ENCODE results near the genes SLC28A3, GOLM1 and DAPK1.

DNA sequence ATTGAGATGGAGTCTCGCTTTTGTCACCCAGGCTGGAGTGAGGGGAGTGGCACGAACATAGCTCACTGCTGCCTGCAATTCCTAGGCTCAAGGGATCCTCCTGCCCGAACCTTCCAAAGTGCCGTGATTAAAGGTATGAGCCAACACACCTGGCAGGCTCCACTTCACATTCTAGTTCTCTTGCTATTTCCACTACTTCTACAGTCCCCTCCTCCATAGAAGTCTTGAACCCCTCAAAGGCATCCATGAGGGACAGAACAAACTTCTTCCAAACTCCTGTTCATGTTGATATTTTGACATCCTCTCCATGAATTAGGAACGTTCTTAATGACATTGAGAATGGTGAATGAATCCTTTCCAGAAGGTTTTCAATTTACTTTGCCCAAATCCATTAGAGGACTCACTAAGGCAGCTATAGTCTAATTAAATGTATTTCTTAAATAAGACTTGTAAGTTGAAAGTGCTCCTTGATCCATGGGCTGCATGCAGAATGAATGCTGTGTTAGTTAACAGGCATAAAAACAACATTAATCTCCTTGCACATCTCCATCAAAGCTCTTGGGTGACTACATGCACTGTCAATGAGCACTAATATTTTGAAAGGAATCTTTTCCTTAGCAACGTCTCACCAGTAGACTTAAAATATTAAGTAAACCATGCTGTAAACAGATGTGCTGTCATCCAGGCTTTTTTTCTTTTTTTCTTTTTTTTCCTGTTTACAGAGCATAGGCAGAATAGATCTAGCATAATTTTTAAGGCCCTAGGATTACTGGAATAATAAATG is 36.6 kb downstream of the UBQLN1 start:
- PRO-cap: no peak
- RAMPAGE, long total RNA, 4 experiments: no peak in any of the 4 experiments

DNA sequence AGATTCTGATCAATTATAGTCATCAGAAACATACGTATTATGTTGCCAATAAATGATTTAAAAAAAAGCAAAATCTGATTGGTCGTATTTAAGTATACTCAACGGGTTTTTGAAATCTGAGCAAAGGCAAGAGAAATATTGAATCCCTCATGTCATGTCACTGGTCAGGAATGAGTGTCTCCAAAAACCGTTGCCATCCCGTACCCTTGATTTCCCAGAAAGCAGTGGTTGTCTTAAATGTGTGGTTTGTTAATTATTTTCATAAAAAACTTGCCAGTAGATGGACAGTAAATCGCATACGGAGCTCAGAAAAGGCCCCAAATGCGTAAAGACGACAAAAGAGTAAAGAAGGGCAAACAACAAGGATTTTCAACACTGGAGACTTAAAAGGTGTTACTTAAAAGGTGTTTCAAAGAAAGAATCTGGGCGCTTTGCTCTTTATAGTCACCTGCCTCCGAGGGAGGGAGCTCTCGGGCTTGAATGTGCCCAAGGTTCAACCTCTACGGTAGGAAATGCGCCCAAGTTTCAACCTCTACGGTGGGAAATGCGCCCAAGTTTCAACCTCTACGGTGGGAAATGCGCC is 816 bp downstream of the KIF27 start:
- PRO-cap: no peak
- RAMPAGE, long total RNA, 4 experiments: no peak in any of the 4 experiments

DNA sequence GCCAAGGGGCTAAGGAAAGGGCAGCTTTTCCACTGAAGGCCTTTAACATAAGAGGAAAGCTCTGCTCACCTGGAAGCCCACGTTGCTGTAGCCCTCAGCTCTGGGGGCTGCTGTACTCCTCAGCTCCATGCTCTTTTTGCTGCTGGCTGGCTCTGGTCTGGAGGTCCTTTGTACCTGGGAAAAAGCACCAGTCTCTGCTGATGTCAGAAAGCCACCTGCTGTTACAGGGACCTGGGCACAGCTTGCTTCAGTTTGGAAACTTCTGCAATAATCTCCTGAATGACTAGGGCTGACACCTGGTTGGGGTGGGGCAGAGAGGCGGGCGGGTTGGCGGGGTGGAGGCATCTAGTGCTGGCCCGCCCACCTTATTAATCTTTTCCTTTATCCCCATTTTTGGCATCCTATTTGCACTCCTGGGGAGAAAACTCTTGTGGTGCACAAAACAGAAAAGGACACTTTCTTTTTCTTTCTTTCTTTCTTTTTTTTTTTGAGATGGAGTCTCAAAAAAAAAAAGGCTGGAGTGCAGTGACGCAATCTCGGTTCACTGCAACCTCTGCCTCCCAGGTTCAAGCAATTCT is at the start of gene SLC28A3:
Gene SLC28A3 (minus strand): TSS at position 254 of the 578 bp plus-strand sequence.
- PRO-cap: no peak
- RAMPAGE, long total RNA, 4 experiments: start-site peak on the minus strand in 3 of 4 experiments, centred at positions 144 to 261 of the sequence, 28 to 151 reads per replicate

DNA sequence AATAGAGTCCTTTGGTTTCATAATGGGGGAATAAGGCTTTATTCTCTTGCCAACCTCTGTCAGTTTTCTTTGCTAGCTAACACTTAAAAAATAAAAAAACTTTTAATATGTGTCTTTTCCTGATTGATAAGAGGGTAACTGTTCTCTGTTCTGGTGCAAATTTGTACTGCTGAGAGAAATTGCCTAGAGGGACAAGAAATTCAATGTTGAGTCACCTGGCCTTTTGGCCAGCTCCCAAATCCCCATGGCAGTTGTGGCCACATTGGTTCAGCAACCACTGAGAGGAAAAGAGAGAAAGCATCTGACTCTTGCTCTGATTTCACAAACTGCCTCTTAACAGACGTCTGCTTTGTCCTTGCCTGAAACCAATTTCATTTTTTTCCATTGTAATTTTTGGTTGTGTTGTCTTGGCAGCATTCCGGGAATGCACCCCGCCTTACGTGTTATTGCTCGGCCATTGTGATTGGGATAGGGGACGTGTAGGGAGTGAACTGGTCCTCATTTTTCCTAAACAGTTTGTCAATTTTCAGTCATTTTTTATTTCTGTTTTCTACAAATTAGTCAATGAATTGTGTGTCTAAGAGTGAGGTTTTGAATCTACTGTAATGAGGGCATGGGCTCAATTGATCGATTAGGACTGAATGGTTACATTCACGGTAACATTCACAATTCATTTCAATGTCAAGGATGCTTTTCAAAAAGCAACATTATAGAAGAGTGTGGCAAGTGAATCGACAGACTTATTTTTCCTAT is 42.5 kb downstream of the NTRK2 start:
- PRO-cap: no peak
- RAMPAGE, long total RNA, 4 experiments: no peak in any of the 4 experiments

DNA sequence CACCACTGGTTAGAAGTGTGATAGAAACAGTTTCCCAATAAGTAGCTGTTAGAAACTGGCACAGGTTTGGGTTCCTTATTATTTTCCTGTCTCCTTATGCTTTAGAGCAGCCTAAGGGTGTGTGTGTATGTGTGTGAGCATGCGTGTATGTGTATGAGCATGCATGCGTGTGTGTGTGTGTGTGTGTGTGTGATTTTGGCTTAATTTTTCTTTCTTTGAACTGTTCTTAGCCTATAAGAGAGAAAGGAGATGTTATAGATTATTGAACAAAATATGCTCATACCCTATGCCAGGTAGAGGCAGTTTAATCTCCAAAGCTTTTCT is 160.8 kb downstream of the NTRK2 start:
- PRO-cap: no peak
- RAMPAGE, long total RNA, 4 experiments: no peak in any of the 4 experiments

GRCh38 chr9:85528540-85528941 is 213.2 kb downstream of the AGTPBP1 start:
- PRO-cap: no peak
- RAMPAGE, long total RNA, 4 experiments: no peak in any of the 4 experiments

DNA sequence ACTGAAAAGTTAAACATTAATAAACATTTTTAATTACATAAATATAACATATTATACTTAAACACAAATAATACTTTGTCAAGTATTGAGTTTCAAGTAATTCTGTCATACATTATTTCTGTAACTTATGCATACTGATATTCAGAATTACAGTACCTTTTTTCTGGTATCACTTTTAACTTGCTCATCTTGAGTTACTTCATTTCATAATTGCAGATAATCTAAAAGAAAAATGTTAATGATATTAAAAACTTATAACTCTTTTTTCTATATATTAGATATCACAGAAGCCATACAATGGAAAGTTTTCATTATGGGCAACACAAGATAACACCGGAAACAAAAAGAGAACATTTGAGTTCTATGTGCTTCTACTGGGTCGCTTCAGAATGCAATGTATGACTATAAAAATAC is 29.4 kb downstream of the AGTPBP1 start:
- PRO-cap: no peak
- RAMPAGE, long total RNA, 4 experiments: no peak in any of the 4 experiments

DNA sequence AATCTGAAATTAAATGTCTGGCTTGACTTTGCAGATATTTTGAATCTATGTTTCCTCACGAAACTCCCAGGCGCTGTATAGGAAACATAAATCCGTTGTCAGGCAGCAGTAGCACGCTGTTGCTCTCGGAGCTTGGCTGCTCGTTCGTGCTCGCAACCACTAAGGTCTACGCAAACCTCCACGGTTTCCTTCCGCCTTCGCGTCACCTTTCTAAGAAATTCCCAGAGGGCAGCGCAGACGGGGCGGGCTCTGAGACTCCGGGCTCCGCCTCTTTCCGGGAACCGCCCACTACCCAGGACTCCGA is 321 bp upstream of the NAA35 start:
- PRO-cap: no peak
- RAMPAGE, long total RNA, 4 experiments: no peak in any of the 4 experiments

GRCh38 chr9:86023949-86024645 is 75.3 kb downstream of the GOLM1 start:
- PRO-cap: no peak
- RAMPAGE, long total RNA, 4 experiments: no peak in any of the 4 experiments

DNA sequence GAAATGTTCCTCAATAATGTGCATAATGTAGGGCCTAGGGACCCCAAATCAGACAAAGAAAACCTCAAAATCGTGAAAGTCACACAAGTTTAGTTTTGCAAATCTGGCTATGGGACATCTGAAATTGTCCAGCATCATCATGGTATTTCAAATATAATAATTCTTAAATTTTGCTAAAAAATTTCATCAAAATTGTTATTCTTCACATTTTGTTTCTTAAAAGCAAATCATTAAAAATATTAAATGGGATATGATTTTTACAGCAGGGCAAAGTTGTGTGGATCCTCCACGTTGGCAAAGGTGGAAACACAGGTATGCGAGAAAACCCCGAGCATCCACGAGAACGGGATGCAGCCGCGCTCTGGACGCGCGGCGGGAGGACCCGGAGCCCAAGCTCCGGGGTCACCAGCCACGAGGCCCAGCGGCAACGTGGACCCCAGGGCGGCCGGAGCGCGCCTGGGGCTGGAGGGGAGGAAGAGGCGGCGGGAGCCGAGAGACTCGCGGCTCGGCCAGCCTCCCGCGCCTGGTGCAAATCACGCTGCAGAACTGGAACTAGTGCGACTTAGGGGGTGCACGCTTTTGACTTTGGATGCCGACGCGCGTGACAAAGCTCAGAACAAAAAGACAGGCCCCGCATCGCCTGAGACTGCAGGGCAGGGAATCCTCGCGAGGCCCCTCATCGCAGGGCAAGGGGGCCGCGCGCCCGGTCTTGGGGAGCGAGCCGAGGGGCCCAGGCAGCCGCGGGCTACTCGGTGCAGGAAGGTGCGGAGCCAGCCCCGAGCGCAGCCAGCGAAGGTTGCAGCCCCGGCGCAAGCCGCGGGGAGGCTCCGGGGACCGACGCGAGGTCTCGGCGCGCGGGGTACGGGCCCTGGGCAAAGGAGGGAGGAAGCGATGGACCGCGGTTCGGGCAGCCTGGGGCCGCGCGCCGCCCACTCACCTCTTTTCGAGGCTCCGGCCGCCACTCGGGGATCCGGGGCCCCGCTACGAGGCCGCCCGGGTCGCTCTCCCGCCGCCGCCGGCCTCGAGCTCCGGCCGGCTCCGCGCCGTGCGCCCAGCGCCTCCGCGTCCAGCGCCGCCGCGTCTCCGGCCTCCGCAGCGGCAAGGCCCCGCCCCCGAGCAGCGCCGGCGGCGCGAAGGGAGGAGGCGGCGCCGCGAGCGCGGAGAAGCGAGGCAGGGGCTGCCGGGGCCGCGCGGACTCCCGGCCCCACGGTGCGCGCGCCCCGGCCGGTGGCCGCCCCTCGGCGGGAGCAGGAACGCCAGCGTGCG is at the start of gene GOLM1:
Gene GOLM1 (minus strand): TSS at position 1,085 of the 1,266 bp plus-strand sequence.
- PRO-cap: no peak
- RAMPAGE, long total RNA, 4 experiments: start-site peak on the minus strand in 1 of 4 experiments, centred at position 1,043 of the sequence, 22 reads per replicate

- PRO-cap: unidirectional peak, plus-strand start at chr9:87030290
- RAMPAGE, long total RNA, 4 experiments: no peak in any of the 4 experiments
These were observed 82.8 kb upstream of the GAS1 start for GRCh38 chr9:87030019-87030557.

- PRO-cap: no peak
- RAMPAGE, long total RNA, 4 experiments: no peak in any of the 4 experiments
These were observed 93.3 kb upstream of the DAPK1 start for GRCh38 chr9:87404469-87404721.

DNA sequence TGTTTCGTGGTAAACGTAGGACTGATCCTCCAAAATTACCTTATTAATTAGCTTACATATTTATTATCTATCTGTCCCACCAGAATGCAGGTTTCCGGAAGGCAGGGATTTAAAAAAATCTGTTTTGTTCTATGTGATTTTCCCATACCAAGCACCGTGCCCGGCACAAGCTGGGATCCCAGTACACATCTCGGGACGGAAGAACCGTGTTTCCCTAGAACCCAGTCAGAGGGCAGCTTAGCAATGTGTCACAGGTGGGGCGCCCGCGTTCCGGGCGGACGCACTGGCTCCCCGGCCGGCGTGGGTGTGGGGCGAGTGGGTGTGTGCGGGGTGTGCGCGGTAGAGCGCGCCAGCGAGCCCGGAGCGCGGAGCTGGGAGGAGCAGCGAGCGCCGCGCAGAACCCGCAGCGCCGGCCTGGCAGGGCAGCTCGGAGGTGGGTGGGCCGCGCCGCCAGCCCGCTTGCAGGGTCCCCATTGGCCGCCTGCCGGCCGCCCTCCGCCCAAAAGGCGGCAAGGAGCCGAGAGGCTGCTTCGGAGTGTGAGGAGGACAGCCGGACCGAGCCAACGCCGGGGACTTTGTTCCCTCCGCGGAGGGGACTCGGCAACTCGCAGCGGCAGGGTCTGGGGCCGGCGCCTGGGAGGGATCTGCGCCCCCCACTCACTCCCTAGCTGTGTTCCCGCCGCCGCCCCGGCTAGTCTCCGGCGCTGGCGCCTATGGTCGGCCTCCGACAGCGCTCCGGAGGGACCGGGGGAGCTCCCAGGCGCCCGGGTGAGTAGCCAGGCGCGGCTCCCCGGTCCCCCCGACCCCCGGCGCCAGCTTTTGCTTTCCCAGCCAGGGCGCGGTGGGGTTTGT is at the start of gene DAPK1:
Gene DAPK1 (plus strand): TSS at position 528 of the 852 bp plus-strand sequence.
- PRO-cap: unidirectional peak, plus-strand start at position 528 of the sequence
- RAMPAGE, long total RNA, 4 experiments: start-site peak on the plus strand in 3 of 4 experiments, centred at positions 371 to 546 of the sequence, 73 to 1,189 reads per replicate

DNA sequence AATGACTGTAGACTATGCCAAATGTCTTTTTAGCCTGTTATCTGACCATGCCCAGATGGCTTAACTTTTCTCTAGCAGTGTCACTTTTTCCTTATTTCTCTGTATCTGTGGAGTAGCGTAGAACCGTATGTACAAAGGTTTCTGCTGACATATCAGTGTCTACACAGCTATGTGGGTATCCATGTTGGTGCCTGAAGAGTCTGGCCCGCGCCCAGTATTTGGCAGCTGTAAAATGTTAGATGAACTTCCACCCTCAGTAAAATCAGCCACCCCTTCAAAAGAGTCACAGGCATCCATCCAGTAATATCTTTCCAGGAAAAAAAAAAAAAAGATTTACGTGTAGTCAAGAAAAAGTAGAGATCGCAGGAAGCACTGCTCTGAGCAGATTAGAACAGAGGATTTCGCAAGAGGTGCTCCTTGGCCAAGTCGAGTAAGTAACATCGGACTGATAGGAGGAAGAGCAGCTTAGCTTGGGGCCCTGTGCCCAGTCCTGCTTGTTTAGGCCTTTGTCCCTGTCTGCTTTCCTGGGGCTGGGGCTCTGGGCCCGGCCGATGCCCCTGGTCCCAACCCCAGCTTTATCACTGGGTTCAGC is 21.0 kb downstream of the DAPK1 start:
- PRO-cap: no peak
- RAMPAGE, long total RNA, 4 experiments: no peak in any of the 4 experiments

GRCh38 chr9:87569573-87570627 is 72.2 kb downstream of the DAPK1 start:
- PRO-cap: no peak
- RAMPAGE, long total RNA, 4 experiments: no peak in any of the 4 experiments

- PRO-cap: no peak
- RAMPAGE, long total RNA, 4 experiments: no peak in any of the 4 experiments
These were observed 96.6 kb downstream of the DAPK1 start for GRCh38 chr9:87594267-87594602.

DNA sequence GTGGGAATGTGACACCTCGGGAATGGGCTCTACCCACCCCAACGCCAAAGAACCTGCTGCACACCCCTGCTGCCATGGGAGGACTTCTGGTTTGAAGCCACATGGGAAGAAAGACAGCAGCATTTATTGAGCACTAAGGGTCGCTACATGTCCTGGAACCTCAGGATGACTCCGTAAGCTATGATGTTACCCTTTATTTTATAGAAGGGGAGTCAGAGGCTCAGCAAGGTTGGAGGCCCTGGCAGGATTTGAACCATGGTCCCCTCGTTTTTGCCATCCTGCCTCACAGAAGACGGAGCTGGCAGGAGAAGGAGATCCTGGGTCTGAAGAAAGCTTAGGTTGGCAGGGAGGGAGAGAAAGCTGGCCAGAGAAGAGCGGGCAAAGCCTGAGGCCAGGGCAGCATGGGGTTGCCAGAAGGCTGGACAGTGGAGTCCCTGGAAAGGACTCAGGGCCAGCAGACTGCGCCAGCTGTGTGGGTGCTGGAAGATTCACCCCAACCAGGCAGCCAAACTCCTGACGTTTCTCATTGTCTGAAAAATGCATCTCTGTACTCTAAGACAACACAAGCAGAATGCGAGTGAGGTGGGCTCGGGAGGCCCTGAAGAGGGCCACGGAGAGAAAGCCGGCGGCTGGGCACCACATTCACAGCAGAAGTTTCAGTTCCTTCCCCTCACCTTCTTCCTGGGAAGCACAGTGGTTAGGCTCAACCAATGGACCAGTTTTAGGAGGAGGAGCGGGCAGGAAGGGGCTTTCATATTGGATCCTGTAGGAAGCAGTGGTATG is 90.9 kb upstream of the CTSL start:
- PRO-cap: no peak
- RAMPAGE, long total RNA, 4 experiments: no peak in any of the 4 experiments

DNA sequence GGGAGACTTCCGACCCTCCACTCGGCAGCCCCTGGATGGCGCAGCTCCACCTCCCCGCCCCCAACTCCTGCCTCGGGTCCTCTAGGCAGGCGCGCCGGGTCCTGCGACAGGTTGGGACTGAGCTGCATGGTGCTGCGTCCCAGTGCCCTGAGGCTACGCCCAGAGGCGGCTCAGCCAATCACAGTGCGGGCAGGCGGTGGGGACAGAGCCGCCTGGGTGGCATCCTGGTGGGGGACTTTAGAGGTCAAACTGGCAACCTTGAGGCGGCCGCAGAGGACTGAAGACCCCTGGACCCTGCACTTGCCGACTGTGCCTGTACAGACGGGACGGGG is 45.3 kb downstream of the CTSL start:
- PRO-cap: no peak
- RAMPAGE, long total RNA, 4 experiments: no peak in any of the 4 experiments

GRCh38 chr9:88076504-88077278 is 61.6 kb downstream of the SPATA31C2 start:
- PRO-cap: no peak
- RAMPAGE, long total RNA, 4 experiments: start-site peak on the minus strand in 1 of 4 experiments, at chr9:88076913-88076959 at its widest, 7 reads per replicate

DNA sequence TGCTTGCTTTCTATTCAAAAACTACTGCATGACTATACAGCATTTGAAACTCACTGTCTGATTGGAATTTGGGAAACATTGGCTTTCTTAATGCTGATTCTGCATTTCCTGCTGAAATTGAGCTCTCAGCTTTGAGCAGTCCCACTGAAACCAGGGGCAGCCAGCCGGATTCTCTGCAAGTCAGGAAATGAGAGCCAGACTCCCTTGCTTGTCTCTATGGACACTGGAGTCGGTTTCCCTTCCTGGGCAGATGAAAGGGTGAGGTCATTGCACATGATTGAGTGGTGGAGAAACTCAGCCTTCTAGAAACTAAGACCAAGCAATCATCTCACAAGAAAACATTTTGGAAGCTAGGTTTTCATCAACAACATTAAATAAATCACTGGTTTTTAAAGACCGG is 119.8 kb upstream of the SPATA31C2 start:
- PRO-cap: no peak
- RAMPAGE, long total RNA, 4 experiments: no peak in any of the 4 experiments